Measurements from ENCODE around the genes PSEN1 and ZNF410.

GRCh38 chr14:73136057-73136607 is at the start of gene PSEN1:
TSS of gene PSEN1 (plus strand) at chr14:73136507.
- RRBS: 4% methylated on average over 11 of the region's 41 CpGs

DNA sequence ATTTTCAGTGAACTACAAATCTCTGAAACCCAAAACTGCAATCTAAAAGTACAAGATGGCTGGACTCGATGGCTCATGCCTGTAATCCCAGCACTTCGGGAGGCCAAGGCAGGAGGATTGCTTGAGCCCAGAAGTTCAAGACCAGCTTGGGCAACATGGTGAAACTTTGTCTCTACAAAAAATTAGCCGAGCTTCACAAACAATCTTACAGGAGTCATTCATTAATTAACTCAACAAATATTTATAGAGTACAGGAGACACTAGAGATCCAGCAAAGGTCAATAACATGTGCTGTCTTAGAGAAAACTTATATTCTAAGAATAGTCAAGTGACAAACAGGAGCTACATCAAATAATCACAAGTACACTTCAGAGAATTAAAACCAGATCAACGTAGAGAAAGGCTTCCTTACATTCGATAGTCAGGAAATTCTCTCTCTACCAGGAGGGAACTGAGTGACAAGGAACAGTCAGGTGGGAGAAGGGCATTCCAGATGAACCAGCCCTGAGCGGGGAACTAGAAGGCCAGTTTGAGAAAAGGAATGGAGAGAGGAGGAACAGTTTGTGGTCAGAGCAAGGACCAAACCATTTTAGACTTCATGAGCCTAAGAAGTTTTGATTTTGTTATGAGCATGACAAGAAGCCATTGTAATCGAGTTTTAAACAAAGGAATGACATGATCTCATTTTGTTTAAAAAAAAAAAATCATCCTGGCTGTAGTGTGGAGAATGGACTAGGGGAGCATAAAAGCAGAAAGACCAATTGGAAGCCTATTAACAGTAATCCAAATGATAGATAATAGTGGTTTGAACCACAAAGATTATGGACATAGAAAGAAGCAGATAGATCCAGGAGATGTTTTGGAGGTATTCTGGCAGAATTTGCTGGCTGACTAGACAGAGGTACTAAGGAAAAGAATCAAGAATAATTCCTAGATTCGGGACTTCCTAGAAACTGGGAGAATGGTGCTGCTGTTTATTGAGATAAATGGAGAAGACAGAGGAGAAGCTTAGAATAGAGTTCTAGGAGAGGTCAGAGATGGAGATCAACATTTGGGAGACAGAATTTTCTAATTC is 27.3 kb downstream of the PSEN1 start:
- RRBS: no CpG with 5 or more reads among the region's 8 CpGs

GRCh38 chr14:73245351-73246292 is 8.3 kb downstream of the PAPLN start:
- RRBS: 4% methylated on average over 21 of the region's 68 CpGs

DNA sequence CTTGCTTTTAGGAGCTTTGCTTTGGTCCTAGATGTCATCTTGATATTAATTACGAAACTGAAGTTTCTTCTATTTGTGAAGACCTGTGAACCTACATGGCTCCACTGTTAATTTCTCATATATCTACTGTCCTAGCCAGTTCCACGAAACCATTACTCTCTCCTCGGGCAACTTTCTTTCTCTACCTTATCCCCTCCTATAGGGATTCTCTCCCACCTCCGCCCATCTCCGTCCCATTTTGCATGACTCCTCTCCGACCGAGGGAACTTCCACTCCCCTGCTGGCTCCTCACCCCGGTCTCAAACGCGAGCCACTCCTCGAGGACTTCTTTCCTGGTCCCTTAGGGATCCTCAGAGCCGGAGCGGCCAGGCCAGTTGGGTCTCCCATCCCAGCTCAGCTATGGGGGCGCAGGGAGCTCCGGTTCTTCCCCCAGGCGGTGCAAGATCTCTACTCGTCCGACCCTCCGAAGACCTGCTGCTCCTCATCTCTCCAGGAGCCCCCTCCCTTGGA is 954 bp downstream of the NUMB start:
- RRBS: 1% methylated on average over 8 of the region's 19 CpGs

DNA sequence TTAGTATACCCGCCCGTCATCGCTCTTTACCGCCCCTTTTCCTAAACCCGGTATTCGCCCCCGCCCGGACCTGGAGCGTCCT is 147 bp upstream of the NUMB start:
- RRBS: no CpG with 5 or more reads among the region's 9 CpGs

DNA sequence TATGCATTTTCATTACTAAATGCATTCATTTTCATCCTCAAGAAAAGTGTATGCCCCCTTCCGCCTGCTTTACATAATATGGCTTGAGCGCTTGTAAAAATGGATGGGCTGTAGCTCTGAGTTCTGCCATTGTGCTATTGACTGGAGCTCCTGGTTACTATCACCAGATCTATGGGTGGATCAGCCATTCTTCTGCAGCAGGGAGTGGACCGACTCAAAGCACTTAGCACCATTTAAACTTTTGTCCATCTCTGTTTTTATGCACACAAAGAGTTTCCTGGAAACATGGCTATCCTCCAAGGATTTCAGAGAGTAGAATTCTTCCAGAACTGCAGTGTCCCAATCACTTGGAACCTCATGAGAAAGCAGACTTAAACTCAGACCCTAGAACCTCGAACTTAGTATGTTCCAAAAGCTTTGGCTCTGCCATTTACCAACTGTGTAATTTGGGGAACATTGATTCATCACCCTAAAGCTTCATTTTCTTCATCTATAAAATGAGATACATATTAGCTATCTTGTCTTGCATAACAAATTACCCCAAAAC is 4.5 kb upstream of the NUMB start:
- RRBS: no CpG with 5 or more reads among the region's 4 CpGs

DNA sequence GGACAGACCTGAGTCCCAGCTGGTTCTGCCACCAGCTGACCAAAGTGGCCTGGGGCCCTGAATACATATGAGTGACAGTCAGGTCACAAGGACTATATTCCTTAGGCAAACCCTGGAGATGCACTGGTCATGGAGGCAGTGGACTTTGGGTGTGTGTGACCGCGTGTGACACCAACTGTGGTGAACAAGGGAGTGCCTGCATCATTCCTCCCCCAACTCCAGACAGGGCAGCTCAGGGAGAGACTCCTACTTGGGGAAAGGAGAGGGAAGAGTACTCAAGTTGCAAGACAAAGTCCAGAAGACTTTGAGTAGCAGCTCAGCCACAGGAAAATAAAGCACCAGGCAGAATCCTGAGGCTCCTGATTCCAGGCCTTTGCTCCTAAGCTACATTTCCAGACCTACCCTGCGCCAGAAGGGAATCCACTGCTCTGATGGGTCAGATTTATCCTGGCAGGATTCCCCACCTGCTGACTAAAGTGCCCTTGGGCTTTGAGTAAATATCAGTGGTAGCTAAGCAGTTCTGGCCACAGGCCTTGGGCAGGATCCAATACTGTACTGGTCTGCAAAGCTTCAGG is 10.6 kb upstream of the ACOT1 start:
- RRBS: no CpG with 5 or more reads among the region's 3 CpGs

- RRBS: no CpG with 5 or more reads among the region's 5 CpGs
Measured at GRCh38 chr14:73536262-73536487, 768 bp upstream of the ACOT1 start.

DNA sequence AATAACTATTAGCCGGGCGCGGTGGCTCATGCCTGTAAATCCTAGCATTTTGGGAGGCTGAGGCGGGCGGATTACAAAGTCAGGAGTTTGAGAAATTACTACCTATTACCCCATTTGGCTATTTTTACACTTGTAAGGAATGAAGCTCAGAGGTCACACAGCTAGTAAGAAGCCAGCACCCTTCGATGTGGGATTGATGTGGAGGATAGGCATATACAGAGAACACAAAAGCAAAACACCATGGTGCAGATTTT is 459 bp upstream of the ACOT2 start:
- RRBS: no CpG with 5 or more reads among the region's 6 CpGs

GRCh38 chr14:73588674-73589011 is 3.0 kb upstream of the ACOT4 start:
- RRBS: no CpG with 5 or more reads among the region's 1 CpG

DNA sequence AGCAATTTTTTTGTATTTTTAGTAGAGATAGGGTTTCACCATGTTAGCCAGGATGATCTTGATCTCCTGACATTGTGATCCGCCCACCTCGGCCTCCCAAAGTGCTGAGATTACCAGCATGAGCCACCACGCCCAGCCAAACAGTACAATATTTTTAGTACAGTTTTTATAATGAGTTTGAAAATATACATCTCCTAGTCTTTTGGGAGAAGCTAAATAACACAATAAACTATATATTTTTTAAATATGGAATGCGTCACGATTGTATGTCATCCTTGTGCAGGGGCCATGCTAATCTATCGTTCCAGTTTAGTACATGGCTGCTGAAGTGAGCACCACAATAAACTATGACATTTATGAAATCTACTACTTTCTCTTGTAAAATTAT is 14.5 kb downstream of the DNAL1 start:
- RRBS: no CpG with 5 or more reads among the region's 6 CpGs

GRCh38 chr14:73711941-73712324 is 2.3 kb downstream of the PNMA1 start:
- RRBS: no CpG with 5 or more reads among the region's 9 CpGs

DNA sequence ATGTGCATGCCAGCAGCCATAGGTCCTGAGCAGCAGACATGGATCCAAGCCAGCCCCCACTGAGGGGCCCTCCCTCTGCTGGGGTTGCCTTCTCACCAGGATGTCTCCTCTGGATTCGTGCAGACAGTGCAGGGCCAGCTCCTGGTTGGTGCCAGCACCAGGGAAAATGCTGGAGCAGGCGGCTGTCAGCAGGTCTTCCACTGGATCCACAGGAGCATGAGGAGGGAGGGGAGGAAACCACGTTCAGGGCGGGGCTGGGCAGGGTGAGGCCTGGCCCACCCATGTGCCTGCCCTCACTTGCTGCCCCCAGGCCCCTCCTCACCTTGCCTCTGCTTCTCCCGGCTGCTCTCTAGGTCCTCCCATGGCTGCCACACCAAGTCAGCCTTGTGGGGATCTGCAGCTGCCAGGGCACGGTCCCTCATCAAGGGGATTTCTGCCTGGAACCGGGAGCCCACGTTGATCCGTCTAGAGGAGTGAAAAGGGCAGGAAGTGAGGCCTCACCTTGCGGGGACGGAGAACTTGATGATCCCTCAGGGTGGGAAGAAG is 12.4 kb upstream of the PNMA1 start:
- RRBS: no CpG with 5 or more reads among the region's 11 CpGs

- RRBS: no CpG with 5 or more reads among the region's 8 CpGs
Measured at GRCh38 chr14:73737880-73738295, 22.2 kb downstream of the MIDEAS start.

DNA sequence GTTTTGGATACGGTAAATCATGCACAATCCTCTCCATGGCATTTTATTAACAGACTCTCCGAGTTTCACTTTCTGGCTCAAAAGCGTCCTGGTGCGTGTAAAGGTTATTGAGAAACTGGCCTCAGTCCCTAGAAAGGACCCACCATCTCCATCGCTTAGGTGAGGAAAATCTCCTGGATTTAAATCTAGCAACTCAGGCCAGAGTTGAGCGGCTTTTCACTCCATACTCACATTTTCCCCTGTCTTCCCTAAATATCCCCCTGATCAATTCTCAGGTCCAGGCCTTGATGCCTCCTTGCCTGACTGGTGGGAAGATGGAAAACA is 503 bp upstream of the MIDEAS start:
- RRBS: no CpG with 5 or more reads among the region's 6 CpGs

GRCh38 chr14:73833616-73834003 is 18.0 kb upstream of the PTGR2 start:
- RRBS: no CpG with 5 or more reads among the region's 8 CpGs

DNA sequence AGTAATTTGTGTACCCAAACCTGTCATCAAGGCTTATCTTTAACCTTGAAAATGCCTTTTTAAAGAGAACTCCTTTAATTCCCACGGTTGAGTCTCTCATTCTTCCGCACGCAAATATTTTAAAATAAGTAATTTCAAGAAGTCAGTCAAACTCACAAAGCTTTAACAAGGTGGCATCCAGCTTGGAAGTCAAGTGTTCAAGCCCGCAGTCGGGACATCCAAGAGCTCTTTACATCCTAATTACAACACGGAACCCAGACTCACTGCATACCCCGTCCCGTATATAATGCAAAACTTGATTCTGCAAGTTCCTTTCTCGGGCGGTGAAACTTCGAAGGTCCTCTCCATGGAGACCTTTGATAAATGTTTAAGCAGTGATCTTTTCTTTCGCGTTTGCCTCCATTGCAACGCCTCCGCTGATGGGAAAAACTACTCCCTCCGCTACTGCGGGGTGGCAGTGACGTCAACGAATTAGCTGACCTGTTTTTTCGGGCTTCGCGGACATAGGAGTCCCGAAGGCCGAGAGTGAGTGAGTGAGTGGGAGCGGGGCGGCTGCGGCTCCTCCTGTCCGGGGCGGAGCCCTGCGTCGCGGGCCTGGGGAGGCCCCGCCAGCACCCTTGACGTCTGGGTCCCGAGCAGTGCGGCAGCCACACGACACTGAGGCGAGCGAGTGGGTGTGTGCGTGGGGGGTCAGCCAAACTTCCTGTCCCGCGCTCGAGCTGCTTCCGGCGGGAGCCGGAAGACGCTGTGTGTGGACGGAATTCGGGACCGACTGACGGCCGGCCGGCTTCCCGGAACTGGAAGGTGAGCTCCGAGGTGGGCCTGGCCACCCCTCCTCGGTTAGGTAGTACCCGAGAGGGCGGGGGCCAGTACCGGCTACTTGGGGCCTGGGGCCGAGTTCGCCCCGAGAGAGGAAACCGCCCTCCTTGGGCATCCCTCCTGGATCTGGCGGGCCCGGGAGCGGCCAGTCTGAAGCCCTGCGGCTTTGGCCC is at the start of gene ZNF410:
Gene ZNF410, plus strand, starts transcription at position 748 of the 992 bp plus-strand sequence.
- RRBS: under 1% methylated on average over 17 of the region's 67 CpGs

DNA sequence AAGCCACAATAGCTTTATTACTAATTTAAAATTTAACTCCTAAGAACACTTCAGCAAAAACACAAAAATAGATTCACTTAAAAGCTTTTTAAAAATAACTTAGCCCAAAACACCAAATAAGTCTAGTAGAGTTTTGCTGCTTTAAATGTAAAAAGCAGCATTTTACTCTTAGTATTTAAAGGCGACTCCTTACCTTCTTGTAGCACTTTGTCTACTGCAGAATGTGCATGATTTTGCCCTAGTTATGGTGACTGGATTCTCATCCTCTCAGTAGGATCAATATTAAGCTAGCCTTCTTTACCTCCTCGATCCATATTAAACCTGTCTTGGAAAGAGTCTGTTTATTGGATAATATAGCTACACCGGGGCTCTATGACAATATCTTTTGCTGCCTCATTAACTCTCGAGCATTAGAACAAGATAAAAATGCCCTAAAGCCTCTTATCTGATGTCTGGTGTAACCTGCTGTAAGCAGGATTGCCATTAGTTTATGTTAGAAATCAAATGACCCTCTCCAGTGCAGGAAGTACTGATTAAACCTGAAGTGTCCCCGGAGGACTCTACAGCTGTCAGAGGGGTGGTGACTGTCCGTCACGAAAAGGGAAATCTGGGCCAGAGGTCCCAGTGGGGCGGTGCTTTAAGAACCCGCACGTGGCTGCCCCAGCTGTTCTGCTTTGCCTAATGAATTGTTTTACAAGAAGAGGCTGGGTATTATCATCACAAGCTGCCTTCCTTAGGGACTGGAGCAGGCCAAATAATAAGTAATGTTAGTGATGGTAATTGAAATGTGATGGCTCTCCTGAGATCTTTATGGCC is 55.5 kb downstream of the LIN52 start:
- RRBS: no CpG with 5 or more reads among the region's 10 CpGs

- RRBS: no CpG with 5 or more reads among the region's 13 CpGs
Measured at GRCh38 chr14:74500018-74501107, 6.8 kb downstream of the ISCA2 start.

GRCh38 chr14:74562815-74563447 is 49.1 kb downstream of the LTBP2 start:
- RRBS: no CpG with 5 or more reads among the region's 5 CpGs

All from skeletal muscle cell (primary cell).